ENCODE data around the gene FBXO11.

DNA sequence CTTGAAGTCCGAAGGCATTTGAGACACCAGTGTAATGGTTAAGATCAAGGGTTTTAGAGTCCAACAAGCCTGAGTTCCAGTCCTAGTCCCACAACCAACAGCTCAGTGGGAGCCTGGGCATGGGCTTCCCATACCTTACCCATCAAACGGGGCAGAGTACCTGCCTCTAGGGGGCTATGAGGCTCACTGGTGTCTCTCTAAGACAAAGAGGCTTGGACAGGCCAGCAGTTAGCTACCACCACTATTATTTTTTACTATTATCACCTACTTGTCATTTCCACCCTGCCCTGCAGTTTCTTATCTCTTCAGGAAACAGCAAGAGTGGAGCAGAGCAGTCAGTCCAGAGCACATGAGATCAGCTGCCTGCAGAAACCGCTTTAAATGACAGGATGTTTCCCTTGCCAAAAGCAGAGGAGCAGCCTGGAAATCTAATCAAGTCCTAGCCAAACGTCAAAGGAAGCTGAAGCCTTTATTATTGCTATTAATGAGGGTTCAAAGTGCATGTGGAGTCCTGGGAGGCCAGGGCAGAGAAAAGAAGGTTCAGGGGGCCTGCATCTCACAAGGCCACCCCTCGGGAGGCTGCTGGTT is 66.6 kb downstream of the STPG4 start:
- PRO-cap = no peak
- RAMPAGE, long total RNA = no peak

DNA sequence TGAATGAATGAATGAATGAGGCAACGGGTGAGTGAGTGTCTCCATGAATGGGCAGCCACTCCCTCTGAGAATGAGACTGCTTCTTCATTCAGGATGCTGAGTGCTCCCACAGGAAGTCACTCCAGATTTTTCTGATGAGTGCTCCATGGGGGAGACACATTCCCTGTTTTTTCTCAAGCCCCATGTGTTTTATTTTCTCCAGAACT is 93.6 kb upstream of the CALM2 start:
- PRO-cap = no peak
- RAMPAGE, long total RNA = no peak

- PRO-cap = no peak
- RAMPAGE, long total RNA = no peak
These were observed 56.0 kb upstream of the EPCAM start for GRCh38 chr2:47313082-47313536.

GRCh38 chr2:47344778-47345881 is 24.0 kb upstream of the EPCAM start:
- PRO-cap = bidirectional peak, plus-strand start at chr2:47345196, minus-strand start at chr2:47345111
- RAMPAGE, long total RNA = no peak

- PRO-cap = no peak
- RAMPAGE, long total RNA = no peak
These were observed 9.7 kb downstream of the EPCAM start for GRCh38 chr2:47378879-47379129.

GRCh38 chr2:47520720-47521810 is 49.7 kb downstream of the KCNK12 start:
- PRO-cap = no peak
- RAMPAGE, long total RNA = no peak

DNA sequence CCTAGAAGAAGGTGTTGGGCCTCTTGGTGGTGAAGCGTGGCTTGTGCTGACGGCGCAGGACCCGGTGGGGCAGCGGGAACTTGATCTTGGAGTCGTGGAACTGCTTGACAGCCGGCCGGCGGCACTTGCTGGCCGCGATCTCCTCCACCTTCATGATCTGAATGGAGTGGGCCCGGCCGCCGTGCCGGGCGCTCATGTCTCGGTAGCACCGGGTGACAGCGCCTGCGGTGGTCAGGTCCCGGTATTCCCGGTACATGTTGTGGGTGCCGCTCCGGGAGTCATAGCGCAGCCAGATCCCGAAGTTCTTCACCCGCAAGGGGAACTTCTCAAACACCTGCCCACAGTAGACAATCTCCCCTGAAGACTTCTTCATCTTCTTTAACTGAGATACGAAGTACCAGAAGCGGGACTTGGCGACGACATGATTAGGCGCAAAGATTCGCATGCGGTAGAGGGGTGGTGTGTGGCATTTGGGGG is 92.2 kb upstream of the MSH6 start:
- PRO-cap = no peak
- RAMPAGE, long total RNA = no peak

DNA sequence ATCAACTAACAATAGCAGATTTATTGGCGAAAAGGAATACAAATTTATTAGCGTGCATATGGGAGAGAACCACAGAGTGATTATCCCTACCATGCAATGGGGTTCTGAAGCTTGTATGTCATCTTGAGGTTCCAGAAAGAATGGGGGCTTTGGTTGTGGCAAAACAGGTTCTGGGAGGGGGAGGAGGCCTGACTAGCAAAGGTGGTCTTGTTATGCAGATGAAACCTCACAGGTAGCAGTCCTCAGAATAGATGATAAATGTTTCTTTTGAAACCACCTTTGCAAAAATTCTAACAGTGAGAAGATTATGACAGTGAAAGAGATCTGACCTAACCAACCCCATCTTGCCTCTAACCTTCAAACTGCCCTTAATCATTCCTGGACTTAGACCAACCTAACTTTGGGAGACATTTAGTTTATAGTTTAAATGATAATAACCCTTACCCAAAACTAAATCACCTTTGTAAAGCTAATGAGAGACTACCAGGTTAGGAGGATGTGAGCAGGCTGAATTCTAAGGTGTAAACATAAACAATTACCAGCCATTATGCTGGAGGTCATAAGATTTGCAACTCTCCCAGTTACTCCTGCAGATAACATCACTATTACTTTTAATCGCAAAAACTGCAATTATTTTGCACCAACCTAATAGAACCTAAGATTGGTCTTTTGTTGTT is 86.7 kb upstream of the MSH6 start:
- PRO-cap = no peak
- RAMPAGE, long total RNA = no peak

GRCh38 chr2:47838664-47839123 is 55.7 kb downstream of the MSH6 start:
- PRO-cap = no peak
- RAMPAGE, long total RNA = no peak

- PRO-cap = no peak
- RAMPAGE, long total RNA = no peak
These were observed 9.1 kb downstream of the FBXO11 start for GRCh38 chr2:47897080-47897756.

DNA sequence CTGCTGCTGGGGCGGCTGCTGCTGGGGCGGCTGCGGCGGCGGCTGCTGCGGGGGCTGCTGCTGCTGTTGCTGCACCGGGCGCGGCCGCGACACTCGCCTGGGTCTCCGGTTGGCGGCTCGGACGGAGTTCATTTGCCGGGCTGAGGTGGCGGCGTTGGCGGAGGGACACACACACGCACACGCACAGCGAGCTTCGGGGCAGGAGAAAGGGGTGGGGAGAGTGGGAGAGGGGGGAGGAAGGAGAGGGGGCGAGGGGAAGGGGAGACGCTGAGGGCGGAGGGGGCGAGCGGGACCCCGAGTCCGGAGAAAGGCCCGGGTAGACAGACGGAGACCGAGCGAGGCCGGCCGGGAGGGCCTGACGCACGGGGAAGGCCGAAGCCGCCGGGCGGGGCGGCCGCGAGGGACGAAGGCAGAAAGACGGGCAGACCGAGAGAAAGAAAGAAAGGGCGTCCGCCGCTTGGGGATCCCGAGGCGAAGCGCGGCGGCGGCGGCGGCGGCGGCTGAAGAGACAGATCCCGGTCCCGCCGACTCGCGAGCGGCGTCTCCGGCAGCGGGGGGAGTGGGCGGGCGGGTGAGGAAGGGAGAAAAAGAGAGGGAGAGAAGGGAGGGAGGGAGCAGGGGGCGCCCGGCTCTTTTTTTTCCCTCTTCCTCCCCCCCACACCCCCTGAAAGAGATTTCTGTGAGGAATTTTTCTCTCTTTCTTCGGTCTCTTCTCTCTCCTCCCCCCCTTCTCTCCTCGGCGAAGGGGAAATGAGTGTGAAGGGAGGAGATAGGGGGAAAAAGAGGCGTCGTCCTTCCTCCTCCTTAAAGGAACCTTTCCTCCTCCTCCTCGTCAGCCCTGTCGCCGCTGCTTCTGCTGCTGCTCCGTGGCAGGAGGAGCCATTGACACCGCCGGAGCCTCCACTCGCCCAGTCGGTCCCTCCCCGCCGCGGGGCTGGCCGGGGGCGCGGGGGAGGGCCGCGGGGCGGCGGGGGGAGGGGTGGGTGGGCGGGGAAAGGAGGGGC is at the start of gene FBXO11:
FBXO11 (minus strand) TSS at position 910 of the 1,004 bp plus-strand sequence.
- PRO-cap = bidirectional peak, plus-strand start at position 323 of the sequence, minus-strand start at position 134 of the sequence; bidirectional peak, plus-strand start outside the sequence, minus-strand start at position 855 of the sequence
- RAMPAGE, long total RNA = no peak

- PRO-cap = bidirectional peak, plus-strand start at chr2:47906790, minus-strand start at chr2:47906443
- RAMPAGE, long total RNA = start-site peak on the plus strand at chr2:47906815-47906875, 5 and 7 reads in 2 replicates
These were observed 401 bp upstream of the FBXO11 start for GRCh38 chr2:47906593-47907205.

GRCh38 chr2:48154111-48154469 is 160.4 kb upstream of the FOXN2 start:
- PRO-cap = no peak
- RAMPAGE, long total RNA = no peak

DNA sequence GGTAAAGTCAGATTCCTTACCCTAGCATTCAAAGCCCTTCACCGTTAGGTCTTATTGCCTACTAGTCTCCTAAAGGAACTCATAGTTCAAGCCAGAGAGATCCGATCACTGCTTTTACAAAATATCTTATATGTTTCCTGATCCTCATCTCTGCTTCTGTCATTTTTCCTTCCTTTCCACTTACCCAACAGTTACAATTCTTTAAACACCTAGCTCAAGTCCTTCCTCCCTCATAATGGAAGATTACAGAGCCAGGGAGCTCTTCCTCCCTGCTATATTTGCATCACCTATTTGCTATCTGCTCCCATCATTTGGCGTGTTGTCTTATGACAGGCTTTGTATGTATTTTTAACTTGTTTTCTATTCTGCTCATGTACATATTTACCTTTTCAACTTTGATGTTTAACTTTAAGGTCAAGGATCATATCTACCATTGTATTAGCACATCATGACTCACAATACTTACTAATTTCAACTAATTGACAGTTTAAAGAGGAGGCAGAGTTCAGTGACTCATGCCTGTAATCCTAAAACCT is 92.7 kb upstream of the FOXN2 start:
- PRO-cap = no peak
- RAMPAGE, long total RNA = no peak

DNA sequence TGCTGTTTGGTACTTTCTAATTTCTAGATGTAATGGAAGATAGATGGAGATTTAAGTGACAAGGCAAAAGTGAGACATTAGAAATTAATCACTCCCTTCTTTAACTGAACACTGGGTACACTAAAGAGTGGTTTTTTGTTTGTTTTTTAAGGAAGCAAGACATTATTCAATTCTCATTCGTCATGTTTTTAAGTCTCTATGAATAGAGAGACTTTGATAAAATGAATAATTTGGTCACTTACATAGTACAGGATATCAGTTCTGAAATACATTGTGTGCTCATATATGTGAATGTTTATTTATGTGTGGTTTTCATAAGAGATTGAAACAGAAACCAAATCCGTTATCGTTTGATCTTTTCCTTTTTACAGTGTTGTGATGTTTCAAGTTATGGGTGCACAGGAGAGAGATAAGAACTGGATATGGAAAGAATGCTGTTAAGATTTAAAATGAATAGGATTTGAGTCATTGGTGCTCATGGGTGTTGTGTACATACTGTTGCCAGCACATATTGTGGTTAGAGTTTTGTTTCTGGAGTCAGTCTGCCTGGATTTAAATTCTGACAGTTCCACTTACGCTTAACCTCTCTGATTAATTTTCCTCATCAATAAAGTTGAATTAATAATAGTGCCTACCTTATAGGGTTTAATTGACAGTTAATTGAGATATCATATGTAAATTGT is 29.6 kb downstream of the FOXN2 start:
- PRO-cap = unidirectional peak, plus-strand start at position 520 of the sequence
- RAMPAGE, long total RNA = no peak

DNA sequence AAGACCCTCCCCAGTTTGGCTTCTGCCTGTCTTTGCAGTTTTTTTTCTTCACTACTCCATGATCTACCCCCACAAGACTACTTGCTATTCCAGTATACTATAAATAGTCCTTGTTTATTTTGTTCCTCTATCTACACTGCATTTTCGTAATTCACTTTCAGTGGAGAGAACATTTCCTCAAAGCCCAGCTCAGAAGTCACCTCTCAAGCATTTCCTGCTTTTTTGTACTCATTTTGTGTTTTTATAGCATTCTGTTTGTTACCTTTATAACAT is 38.6 kb downstream of the FOXN2 start:
- PRO-cap = no peak
- RAMPAGE, long total RNA = no peak

DNA sequence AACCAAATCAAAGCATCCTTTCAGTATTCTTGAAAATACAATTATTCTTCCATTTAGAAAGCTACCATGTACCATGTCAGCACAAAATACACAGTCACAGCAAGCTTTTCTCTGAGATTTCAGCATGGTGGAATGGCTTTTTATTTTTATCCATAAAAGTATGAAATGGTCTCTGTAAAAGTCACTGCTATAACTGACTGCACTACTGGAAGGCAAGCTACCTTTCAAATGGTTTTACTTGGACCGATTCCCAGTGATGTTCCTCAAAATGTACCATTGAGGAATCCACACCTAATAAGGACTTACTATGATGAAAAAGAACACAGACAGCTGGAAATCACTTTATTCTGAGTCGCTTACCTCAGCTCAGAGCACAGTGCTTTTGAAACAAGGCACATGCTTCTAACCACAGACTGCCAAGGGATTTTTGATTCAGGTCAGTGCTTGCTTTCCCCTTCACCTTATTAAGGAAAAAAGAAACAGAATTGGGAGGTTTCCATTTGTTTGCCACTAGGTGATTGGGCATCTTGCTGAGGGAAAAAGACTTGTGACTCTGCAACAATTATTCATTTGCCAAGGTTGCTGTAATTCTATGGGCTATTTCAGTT is 707.4 kb upstream of the FSHR start:
- PRO-cap = no peak
- RAMPAGE, long total RNA = no peak

- PRO-cap = no peak
- RAMPAGE, long total RNA = no peak
These were observed 819.6 kb upstream of the FSHR start for GRCh38 chr2:49973795-49974380.

- PRO-cap = no peak
- RAMPAGE, long total RNA = no peak
These were observed 655.2 kb downstream of the NRXN1 start for GRCh38 chr2:50376779-50377086.

GRCh38 chr2:51779677-51780245 is 747.8 kb upstream of the NRXN1 start:
- PRO-cap = no peak
- RAMPAGE, long total RNA = no peak